Suprapubic skin (tissue), 4 donors: ENCODE data around the genes NAXE and FCRL5.

DNA sequence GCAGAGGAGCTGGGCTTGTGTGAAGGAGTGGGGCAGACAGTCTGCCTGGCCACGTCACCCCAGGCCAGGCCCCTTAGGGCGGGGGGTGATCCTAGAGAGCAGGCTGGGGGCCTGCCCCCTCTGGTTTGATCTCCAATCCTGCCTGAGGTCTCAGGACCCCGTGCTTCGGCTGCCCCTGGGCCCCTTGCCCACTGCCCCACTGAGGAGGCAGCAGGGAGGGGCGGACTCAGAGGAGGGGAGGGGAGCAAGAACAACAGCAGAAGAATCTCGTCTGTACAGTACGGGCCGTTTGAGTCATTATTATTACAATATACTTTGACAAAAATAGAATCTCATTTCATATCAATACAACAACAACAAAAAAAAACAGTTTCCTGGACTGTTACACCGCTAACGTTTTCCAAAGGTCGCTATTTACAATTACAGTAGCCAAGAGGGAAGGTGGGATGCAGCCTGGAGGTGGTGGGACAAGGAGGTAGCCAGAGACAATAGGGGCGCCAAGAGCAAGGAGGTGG, 34.6 kb downstream of the MEF2D start:
- PRO-cap = no peak
- RAMPAGE, long total RNA, 4 experiments = start-site peak on the minus strand in 1 of 4 experiments, centred at position 162 of the sequence, 17 reads per replicate

DNA sequence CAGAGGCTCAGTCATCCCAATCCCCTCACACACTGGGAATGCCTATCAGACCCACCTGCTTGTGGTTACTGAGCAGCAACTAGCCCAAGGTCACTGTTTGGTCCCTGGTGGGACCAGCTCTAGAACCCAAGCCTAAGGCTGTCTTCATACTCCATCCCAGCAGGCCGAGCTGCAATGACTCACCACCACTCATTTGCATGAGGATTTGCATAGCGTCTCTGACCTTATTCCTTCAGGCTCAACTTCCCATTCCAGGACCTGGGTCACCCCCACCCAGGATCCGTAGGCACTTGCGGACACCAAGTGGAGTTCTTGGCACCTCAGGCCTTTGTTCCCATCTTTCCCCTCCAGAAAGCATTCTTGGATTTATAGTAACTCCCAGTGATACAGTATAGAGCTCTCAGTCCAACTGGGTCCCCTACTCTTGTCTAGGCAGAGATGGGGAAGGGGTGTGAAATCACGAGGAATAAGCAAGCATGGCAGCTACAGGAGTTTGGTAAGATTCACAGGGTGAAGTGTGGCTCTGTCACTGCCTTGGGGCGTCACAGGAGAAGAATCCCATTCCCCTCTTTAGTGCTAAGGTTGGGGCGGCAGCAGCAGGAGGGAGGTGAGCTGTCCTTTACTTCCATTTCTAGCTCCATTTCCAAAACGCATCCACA, 8.9 kb downstream of the MEF2D start:
- PRO-cap = no peak
- RAMPAGE, long total RNA, 4 experiments = no peak in any of the 4 experiments

GRCh38 chr1:156499661-156500227, 831 bp downstream of the MEF2D start:
- PRO-cap = unidirectional peak, plus-strand start at chr1:156500122
- RAMPAGE, long total RNA, 4 experiments = no peak in any of the 4 experiments

DNA sequence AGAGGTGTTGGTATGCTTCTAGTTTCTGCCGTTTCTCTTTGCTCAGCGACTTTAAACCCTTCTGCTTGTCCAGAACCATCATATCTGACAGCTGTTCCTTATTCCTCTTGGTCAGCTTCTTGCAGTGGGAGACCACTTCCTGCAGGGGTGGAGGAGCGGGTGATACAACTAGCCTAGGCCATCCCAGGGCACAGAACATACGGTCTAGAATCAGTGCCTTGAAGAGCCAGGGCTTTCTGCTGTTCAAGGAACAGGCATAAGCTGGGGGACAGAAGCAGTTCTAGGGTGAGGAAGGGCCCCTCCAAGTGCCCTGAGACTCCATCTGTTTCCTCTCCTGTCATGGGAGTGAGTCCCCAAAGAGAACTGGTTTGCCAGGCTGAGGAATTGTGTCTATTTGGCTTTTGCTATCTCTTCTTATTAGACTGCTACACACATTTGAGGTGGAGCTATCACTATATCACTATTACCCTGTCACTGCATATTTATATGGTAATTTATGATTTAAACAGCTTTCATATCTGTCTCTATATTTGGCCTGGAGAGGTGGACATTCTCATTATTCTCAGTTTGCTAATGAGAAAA, 32.4 kb downstream of the IQGAP3 start:
- PRO-cap = no peak
- RAMPAGE, long total RNA, 4 experiments = no peak in any of the 4 experiments

DNA sequence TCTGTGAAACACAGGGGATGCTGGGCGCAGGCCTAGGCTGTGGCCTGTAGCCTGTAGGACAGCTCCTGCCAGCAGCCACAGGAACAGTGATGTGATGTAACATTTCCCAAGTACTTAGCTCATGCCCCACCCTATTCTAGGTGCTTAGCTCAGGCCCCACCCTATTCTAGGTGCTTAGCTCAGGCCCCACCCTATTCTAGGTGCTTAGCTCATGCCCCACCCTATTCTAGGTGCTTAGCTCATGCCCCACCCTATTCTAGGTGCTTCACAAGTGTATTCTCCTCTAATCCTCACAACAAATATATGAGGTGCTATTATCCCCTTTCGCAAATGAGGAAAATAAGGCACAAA, 4.6 kb upstream of the NAXE start:
- PRO-cap = no peak
- RAMPAGE, long total RNA, 4 experiments = no peak in any of the 4 experiments

DNA sequence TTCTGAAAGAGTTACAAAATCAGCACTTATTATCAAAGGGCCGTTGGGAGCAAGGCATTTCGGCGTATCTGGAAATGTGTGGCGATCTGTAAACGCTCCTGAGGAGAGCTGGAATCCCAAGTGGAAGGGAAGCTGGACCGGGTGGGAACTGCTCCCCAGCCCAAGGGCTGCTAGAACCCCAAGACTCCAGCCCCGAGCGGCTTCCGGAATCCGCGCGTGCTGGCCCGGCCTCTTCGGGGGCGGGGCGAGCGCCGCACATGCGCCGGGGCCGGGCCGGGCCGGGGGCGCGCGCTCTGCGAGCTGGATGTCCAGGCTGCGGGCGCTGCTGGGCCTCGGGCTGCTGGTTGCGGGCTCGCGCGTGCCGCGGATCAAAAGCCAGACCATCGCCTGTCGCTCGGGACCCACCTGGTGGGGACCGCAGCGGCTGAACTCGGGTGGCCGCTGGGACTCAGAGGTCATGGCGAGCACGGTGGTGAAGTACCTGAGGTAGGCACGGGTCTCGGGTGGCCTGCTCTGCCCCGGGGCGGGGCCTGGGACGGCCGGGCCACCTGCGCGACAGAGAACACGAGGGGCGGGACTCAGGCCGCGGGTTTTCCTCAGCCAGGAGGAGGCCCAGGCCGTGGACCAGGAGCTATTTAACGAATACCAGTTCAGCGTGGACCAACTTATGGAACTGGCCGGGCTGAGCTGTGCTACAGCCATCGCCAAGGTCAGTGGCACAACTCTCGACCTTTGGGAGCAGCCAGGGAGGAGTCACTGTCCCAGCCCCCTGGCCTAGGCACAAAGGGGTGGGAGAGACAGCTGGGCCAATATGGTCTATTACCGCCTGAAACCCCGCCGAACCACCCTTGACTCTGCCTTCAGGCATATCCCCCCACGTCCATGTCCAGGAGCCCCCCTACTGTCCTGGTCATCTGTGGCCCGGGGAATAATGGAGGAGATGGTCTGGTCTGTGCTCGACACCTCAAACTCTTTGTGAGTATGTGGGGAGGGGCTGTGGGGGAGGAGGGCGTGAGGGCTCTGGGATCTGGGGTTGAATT, at the start of gene NAXE:
TSS of gene NAXE (plus strand) at position 276 of the 1,040 bp plus-strand sequence.
- PRO-cap = bidirectional peak, plus-strand start at position 311 of the sequence, minus-strand start at position 150 of the sequence
- RAMPAGE, long total RNA, 4 experiments = start-site peak on the plus strand in 4 of 4 experiments, centred at positions 279 to 300 of the sequence, 234 to 398 reads per replicate

GRCh38 chr1:156592576-156593765, 1.4 kb downstream of the NAXE start:
- PRO-cap = no peak
- RAMPAGE, long total RNA, 4 experiments = no peak in any of the 4 experiments

DNA sequence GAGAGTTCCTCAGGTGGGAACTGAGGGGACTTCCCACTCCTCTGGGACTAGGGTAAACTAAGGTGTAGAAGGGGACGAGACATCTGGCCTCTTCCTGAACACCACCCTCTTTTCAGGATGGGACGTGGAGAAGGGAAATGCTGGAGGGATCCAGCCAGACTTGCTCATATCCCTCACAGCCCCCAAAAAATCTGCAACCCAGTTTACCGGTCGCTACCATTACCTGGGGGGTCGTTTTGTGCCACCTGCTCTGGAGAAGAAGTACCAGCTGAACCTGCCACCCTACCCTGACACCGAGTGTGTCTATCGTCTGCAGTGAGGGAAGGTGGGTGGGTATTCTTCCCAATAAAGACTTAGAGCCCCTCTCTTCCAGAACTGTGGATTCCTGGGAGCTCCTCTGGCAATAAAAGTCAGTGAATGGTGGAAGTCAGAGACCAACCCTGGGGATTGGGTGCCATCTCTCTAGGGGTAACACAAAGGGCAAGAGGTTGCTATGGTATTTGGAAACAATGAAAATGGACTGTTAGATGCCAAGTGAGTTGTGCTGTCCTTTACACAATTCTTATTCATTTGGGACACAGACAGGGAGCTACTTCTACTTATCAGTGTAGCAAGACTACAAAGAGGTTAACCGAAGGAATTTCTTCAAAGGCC, 2.3 kb downstream of the NAXE start:
- PRO-cap = no peak
- RAMPAGE, long total RNA, 4 experiments = no peak in any of the 4 experiments

- PRO-cap = no peak
- RAMPAGE, long total RNA, 4 experiments = no peak in any of the 4 experiments
Observed at GRCh38 chr1:156600575-156601348, 9.2 kb downstream of the NAXE start.

GRCh38 chr1:156607979-156608591, 11.1 kb upstream of the HAPLN2 start:
- PRO-cap = no peak
- RAMPAGE, long total RNA, 4 experiments = no peak in any of the 4 experiments

DNA sequence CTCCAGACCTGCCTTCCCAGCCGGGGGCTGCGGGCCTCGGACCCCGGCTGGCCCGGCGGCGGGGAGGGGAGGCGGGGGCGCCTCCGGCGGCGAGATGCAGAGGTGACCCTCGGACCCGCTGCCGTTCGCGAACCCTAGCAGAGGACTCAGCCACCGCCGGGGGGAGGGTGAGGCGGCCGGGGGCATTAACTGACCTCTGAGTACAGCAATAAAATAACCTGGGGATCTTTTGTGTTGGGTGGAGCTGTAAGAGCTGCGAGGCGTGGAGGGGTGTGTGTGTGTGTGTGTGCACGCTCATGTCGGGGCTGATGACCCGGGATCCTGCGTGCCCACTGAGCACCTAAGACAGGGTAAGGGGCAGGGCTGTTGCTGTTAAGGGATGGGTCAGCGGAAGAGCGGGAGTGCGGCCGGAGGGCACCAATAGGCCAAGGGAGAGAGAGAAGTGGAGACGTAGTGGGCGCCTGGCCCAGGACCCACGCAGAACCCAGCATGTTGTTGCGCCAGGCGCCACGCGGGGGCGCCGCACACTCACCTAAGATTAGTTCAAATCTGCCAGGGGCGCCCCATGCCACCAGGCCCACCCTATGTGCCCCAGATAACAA, 6.4 kb downstream of the HAPLN2 start:
- PRO-cap = no peak
- RAMPAGE, long total RNA, 4 experiments = no peak in any of the 4 experiments

GRCh38 chr1:156727886-156728295, 378 bp upstream of the METTL25B start:
- PRO-cap = no peak
- RAMPAGE, long total RNA, 4 experiments = no peak in any of the 4 experiments

DNA sequence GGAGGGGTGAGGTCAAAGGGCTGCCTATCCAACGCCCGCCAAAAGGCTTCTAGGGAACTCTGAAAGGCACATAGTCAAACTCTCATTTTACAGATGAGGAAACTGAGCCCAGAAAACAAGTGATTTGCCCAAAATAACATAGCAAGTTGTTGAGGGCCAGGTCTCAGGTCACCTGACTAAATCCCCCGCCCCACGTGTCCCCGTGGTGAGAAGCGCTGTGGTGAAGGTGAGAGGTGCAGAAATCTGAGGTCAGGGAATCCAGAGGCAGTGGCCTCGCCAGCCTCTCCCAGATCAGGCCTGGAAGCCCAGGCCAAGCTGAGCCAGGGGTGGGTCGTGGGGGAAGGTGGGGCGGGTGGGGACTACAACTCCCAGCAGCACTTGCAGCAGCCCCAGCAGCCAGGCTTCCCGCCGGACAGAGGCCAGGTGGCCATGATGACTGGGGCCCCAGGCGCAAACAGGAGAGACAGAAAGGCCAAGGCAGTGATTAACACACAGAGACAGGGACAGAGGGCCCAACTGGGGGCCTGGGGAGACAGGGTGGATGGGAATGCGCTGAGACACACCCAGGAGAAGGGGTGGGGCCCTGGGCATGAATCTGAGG, 5.0 kb downstream of the HDGF start:
- PRO-cap = bidirectional peak, plus-strand start at position 430 of the sequence, minus-strand start at position 314 of the sequence
- RAMPAGE, long total RNA, 4 experiments = no peak in any of the 4 experiments

- PRO-cap = no peak
- RAMPAGE, long total RNA, 4 experiments = no peak in any of the 4 experiments
Observed at GRCh38 chr1:156747779-156748225, 3.7 kb downstream of the HDGF start.

DNA sequence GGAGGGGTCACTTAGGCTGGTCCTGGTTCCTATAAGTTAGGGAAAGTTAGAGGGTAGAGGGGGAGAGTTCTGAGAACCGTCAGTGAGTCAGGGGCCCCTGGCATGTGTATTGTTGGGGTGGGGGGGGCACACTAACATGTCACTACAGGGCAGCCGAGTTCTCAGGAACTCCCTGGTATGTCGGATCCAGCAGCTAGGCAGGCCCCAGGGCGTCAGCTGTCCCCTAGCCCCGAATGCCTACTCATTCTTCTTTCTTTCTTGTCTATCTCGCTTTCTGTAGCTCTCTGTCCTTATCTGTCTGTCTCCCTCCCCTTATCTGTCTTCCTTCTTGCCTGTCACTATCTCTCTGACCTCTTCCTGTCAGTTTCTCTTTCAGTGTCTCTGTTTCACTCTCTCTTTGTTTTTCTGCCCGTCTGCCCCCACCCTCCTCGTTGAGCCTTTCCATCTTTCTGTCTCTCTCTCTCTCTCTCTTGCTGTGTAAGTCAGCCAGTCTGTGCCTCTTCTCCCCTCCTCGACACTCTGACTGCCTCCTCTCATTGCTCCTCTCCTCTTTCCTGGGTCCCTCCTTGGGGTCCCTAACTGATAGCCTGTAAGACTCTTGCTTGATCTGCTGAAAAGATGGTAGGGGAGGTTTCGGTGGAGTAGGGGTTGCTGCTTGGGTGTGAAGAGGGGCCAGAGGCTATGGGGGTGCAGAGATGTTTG, 2.4 kb downstream of the NTRK1 start:
- PRO-cap = no peak
- RAMPAGE, long total RNA, 4 experiments = no peak in any of the 4 experiments

DNA sequence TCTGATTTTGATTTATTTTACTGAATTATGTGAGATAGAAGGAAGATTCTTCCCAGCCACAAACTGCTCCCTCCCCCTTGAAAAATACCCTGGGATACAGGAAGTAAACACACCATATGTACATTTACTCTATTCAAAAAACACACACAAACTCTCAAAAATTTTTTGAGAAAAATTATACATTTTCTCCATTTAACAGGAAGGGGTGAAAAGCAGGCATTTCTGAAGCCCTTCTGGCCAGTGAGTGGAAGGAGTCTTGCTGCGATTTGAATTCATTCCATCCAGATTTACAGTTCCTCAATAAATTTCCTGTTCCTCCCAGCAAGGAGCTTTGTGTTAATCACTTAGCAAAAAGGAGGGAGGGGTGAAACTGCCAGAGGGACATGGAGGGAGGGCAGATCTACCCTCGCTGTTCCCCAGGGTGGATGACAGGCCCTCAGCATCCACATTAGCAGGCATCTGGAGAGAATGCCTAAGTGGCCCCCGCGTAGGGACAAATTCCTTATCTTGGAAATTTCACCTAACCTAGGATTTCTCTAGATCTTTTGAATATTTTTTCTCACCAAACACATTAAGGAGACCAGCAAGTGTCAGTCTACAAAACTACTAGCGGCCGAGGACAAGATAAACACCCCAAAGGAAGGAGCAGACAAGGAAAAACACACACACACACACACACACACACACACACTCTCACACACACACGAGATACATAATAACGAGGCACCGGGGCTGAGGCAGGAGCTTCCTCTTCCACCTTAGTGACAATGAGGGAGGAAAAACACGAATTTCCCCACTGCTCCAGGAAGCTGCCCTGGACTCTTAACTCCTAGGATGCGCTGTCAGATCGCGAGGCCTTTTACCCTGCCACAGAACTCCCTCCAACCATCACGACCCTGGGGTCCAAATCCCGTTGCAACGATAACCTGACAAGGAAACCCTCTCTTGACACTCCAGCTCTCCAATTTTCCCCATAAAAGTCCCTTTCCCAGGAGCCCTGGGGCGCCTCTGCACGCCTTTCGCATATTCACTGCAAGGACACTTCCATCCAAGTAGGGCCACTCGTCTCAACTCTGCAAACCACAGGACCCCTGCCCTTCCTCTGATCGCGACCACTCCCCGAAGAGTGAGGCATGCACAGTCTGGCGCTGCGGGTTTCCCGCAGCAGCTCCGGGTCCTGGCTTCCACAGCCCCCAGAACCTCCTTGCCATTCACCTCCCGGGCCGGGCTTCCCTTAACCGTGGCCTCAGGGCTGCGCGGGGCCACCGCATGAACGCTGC, 904 bp downstream of the ETV3 start:
- PRO-cap = no peak
- RAMPAGE, long total RNA, 4 experiments = no peak in any of the 4 experiments

- PRO-cap = no peak
- RAMPAGE, long total RNA, 4 experiments = no peak in any of the 4 experiments
Observed at GRCh38 chr1:157198408-157199036, 60.3 kb upstream of the ETV3 start.

- PRO-cap = no peak
- RAMPAGE, long total RNA, 4 experiments = no peak in any of the 4 experiments
Observed at GRCh38 chr1:157249156-157249360, 110.9 kb upstream of the ETV3 start.

GRCh38 chr1:157439240-157439730, 113.0 kb downstream of the FCRL5 start:
- PRO-cap = no peak
- RAMPAGE, long total RNA, 4 experiments = no peak in any of the 4 experiments

GRCh38 chr1:157552263-157552760, at the start of gene FCRL5:
TSS of gene FCRL5 (minus strand) at chr1:157552515.
- PRO-cap = no peak
- RAMPAGE, long total RNA, 4 experiments = no peak in any of the 4 experiments